ENCODE measurements around a stretch of chr10.

GRCh38 chr10:79101560-79102061 is 32.8 kb downstream of the ZMIZ1 start:
- PRO-cap, 2 experiments, result no peak in any of the 2 experiments

GRCh38 chr10:79151618-79152097 is 82.9 kb downstream of the ZMIZ1 start:
- PRO-cap, 2 experiments, result peak in 1 of 2 experiments; most common plus-strand start chr10:79151937 (in 1); most common minus-strand start chr10:79151783 (in 1)

DNA sequence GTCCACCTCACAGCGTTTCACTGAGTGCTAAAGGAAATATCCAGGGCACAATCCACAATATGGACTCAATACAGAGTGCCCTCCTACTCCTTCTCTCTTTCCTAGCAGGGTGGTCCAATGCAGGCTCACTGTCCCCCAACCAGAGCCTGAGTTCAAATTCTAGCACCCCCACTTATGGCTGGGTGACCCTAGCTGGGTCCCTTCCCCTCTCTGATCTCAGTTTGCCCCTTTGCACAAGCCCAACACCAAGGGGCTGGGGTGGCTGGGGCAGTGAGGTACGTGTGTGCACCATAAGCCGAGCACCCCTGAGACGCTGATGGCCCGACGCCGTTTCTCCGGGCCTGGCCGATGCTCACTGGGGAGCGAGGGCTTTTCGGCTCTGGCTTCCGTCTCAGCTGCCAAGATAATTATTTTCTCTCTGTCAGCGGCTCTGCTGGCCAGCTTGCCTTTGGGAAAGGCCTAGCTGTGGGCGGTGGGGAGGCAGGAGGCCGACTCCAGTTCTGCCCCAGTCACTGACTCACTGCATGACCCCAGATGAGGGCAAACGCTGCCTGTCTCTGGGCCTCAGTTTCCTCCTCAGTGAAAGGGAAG is 91.0 kb downstream of the ZMIZ1 start:
- PRO-cap, 2 experiments, result no peak in any of the 2 experiments

GRCh38 chr10:79208072-79208638 is 139.1 kb upstream of the PPIF start:
- PRO-cap, 2 experiments, result no peak in any of the 2 experiments

GRCh38 chr10:79230115-79231207 is 116.8 kb upstream of the PPIF start:
- PRO-cap, 2 experiments, result no peak in any of the 2 experiments

DNA sequence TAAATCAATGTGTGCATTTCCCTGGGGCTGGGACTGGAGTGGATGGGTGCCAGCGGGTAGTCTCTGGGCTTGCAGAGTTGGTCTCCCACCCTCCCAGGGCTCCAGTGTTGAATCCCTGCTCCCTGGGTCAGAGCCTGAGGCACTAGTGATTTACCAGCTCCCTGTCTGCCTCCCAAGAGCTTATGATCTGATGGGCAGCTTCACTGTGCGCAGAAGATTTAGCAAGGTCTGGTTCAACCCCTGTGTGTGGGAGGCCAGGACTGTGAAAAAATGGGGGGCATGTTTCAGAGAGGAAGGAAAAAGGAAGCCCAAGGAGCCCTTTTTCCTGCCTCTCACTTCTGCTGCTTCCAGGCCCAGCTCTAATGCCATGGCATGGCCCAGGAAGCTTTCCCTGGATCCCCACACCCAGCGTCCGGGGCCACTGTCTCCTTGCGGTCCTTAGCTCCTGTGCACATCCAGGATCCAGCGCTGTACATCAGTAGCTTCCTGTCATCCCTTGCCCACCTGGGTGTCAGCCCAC is 98.4 kb upstream of the PPIF start:
- PRO-cap, 2 experiments, result no peak in any of the 2 experiments

DNA sequence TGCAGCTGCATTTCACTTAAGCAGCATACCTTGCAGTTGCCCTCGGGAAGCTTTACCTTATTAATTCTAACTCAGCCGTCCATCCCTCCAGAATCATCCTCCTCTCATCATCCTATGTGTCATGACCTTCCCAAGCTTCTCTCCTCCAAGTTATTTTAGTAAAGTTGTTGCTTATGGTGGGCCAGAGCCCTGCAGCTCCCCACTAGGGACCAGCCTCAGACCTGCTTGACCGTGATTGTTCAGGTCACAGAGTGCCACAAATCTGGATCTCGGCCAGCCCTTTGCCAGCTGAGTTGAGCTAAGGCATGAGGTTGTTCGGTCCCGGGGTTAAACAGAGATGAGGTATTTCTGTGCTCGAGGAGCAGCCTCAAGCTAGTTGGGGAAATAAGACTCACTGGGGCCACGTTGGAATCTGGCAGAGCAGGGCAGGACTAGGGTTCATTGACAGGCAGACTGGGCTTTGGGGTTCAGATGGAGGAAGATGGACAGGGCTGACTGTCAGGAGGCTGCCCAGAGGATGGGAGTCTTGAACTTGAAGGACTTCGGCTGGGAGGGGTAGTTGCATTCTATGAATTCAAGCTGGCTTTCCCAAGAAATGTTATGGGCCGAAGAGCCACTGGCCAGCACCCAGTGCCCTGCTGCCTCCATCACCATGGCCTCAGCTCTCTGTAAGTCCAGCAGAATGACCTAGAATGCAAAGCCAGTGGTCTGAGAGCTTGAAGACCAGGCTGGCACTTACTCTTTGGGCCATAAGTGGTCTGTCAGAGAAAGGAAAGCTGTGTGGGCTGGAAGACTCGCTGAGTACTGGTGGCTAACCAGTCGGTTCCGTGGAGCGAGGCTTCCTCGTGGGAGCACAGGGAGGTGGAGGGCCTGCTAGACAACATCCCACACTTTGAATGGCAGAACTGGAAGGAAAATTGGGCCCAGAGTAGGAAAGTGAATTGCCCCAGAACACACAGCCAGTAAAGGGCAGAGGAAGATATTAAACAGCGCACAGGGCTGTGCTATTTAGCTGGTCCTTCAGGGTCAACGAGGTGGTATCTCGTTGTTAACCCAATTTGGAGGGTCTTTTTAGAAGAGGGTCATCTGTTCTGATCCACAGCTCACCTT is 66.0 kb upstream of the PPIF start:
- PRO-cap, 2 experiments, result no peak in any of the 2 experiments

- PRO-cap, 2 experiments, result no peak in any of the 2 experiments
Observed at GRCh38 chr10:79298703-79299777, 48.2 kb upstream of the PPIF start.

- PRO-cap, 2 experiments, result no peak in any of the 2 experiments
Observed at GRCh38 chr10:79309148-79310394, 37.7 kb upstream of the PPIF start.

GRCh38 chr10:79314291-79314956 is 32.8 kb upstream of the PPIF start:
- PRO-cap, 2 experiments, result no peak in any of the 2 experiments

DNA sequence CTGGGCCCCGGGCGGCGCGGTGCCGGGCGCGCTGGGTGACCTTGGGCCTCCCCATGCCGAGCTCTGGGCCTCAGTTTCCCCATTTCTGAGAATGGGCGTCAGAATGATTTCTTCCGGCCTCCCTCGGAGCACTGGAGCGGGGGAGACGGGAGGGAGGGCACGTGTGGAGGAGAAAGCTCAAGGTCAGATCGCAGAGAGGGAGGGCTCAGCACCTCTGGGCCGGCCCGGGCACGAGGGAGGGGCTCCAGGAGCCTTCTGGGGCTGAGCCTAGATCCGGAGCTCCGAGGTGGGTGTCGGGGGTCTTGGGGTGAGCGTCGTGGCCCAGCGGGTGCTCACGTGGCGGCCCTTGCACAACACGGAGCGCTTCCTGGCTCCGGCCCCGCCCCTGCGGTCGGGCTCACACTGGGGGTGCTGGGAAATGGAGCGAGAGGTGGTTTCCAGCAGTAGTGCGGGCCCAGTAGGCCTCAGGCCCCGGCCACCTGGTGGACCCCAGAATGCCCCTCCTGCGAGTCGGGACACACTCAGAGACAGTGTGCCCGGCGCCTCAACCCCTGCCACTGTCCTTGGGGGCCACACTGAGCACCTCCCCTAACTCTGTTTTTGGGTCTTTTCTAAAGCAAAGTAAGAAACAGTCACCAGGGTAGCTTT is 653 bp downstream of the PPIF start:
- PRO-cap, 2 experiments, result peak in 2 of 2 experiments; most common plus-strand start position 402 of the sequence (in 1); most common minus-strand start position 369 of the sequence (in 2)

DNA sequence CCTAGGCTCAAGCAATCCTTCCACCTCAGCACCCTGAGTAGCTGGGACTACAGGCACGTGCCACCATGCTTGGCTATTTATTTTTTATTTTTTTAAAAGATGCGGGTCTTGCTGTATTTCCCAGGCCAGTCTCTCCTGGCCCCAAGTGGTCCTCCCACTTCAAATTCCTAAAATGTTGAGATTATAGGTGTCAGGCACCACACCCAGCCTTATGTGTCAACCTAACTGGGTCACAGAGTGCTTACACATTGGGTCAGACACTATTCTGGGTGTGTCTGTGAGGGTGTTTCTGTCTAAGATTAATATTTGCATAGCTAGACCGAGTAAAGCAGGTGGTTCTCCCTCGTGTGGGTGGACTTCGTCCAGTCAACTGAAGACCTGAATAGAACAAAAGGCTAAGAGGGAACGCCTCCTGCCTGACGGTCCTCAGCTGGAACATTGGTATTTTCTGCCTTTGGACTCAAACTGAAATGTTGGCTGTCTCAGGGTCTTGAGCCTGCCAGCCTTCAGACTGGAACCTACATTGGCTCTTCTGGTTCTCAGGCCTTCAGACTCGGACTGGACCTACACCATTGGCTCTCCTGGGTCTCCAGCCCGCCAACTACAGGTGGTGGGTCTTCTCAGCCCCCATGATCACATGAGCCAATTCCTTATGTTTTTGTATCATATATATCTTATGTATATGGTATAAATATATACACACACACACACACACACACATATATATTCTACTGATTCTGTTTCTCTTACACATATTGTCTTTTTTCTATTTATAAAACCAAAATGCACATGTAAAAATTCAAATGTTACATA is 11.6 kb downstream of the PPIF start:
- PRO-cap, 2 experiments, result no peak in any of the 2 experiments

DNA sequence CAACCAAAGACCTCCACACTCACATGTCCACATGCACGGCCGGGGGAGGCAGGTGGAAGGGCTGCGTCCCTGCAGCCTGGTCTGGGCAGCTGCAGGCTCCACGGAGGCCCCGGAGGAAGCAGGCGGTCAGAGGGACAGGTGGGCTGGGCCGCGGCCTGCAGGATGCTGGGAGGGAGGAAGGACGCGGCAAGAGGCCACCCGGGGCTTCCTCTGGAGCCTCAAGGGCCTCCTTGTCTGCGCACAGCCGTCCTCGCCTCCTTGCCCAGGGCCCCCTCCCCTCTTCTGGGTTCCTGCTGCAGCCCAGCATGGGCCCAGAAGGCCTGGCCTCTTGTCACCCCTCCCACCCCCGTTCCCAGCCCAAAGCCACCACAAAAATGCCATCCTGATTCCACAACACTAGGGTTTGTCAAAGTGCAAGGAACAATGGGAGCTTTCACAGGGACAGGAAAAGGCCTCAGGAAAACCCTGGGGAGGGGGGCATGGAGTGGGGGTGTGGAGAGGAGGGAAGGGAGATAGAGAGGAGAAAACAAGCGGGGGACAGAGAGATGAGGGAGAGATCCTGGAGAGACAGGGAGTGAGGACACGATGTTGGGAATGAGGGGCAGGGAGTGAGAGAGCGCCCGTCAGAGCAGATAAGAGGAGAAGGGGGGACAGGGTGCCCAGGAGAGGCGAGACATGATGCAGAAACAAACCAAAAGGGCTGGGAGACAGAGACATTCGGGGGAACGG is 41.9 kb downstream of the ZCCHC24 start:
- PRO-cap, 2 experiments, result peak in 1 of 2 experiments; most common plus-strand start position 540 of the sequence (in 1); most common minus-strand start position 284 of the sequence (in 1)

GRCh38 chr10:79445908-79446069 is 365 bp upstream of the ZCCHC24 start:
- PRO-cap, 2 experiments, result peak in 1 of 2 experiments; most common plus-strand start chr10:79445966 (in 1)

DNA sequence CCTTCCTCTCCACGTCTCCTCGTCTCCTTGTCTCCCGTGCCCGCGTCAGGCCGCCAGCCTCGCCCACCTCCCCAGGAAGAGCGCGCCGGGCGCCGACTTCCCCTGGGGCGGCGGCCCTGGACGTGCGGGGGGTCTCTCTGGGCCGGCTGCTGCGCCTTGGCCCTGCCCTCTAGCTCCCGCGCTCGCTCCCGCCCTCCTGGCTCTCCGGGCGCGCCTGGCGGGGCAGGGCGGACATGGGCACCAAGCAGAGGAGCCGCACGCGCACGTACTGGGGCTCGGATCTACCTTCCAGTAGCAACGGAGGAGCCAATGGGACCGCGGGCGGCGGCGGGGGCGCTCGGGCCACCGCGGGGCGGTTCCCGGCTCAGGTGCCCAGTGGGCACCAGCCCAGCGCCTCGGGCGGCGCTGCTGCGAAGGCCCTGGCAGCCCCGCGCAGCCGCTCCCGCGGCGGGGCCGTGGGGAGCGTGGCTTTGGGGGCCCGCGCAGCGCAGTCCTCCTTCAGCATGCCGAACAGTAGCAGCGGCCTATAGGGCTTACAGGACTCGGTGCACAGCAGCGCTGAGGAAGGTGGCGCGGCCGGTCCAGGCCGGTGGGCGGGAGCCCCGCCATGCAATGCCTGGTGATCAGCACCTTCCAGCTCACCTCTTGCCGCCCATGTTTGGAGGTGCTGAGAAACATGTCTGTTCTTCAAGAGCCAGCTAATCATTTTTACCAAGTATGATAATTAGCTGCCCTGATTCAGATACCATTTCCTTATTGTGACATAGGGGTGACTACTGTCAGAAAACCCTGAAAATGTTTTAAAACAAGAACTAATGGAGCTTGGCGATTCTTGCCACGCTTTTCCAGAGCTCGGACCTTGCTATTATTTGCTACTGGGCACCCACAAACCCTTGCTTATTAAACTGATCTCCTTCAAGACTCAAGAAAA is 33.3 kb upstream of the SFTPD start:
- PRO-cap, 2 experiments, result no peak in any of the 2 experiments

- PRO-cap, 2 experiments, result no peak in any of the 2 experiments
Observed at GRCh38 chr10:80136863-80137527, 4.5 kb downstream of the PLAC9 start.

DNA sequence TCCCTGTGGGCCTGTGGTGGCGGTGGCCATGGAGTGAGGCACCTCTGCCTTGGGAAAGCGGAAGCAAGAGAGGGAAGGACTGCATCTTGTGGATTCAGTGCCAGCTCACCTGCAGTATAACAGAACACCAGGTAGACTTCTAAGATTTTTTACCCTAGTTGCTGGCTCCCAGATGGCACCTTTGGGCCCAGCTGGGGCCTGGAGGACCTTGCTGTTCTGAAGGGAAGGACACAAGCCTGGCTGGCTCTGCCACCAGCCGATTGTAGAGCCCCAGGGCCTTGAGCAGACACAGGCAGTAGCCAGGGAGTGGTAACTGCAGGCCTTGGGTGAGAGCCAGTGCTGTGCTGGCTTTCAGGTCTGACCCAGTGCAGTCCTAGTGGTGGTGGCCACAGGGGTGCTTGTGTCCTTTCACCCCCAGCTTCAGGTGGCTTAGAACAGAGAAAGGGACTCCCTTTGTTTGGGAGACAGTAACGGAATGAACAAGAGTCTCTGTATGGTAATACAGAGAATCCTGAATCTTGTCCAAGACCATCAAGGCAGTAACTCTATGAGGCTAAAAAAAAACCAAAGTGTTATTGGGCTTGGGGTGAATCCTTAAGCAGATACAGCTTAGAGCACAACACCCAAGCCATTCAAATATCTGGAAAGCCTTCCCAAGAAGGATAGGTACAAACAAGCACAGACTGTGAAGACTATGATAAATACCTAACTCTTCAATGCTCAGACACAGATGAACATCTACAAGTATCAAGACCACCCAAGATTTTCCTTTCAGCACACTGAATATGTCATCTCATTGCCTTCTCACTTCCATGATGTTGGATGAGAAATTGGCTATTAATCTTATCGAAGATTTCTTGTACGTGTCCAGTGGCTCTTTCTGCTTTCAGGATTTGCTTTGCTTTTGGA is 16.0 kb downstream of the PLAC9 start:
- PRO-cap, 2 experiments, result no peak in any of the 2 experiments

- PRO-cap, 2 experiments, result no peak in any of the 2 experiments
Observed at GRCh38 chr10:80158347-80159074, 26.0 kb downstream of the PLAC9 start.

DNA sequence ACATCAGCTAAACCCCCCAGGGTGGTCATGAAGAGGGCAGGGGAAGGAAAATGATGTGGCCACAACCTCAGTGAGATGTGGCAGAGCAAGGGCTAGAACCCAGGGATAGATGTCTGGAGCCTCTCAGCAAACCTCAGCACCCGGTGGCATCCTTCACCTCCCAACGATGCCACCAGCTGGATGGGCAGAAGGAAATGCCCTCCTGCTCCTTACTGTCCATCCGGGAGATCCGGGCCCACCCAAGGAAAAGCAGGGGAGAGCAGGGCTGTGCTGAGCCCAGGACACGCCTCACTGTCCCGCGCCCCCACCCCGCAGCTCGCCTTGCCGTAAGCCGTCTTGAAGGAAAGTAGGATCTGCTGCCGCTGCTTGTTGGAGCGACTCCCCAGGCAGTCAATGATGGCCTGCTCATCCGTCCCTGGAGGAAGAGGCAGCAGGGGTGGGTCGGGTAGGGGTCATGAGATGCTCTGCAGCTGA is 34.1 kb downstream of the PLAC9 start:
- PRO-cap, 2 experiments, result no peak in any of the 2 experiments

DNA sequence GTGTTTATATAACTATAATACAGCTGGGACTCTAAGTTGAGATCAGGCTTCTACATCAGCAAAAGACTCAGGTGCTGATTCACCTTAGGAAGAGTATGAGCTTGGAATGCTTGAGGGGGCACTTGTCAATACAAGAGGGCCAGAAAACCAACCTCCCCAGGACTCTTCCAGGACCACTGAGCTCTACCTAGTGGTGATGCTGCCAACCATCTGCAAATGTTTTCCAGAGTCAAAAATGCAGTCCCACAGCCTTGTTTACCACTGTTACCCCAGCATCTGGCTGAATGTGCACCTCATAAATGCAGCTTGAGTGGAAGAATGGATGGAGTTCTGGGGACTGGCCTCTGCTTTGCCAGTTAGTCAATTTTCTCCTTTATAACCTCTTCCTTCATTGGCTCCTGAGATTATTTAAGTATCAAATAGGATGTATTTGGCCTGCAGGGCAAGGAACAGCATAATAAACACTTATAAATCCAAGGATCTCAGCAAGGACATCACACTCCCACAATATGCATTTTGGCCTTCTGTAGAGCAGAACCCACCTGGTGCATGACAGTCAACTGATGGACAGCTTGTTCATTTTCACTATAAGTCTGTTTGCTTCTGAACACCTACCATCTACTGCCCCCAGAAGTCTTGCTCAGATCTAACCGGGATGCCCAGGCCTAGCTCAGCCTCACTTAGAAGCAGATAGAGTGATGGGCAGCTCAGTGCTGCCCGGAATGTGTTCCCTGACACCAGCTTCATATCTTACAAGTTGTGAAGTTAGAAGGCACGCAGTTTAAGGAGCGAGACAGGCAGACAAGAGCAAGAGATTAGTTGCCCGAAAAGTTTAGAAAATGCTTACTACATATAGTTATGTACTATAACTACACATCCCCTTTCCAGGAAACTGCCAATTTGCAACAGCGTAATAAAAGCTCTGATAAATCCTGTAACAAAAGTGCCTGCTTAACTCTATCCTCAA is 20.5 kb downstream of the ANXA11 start:
- PRO-cap, 2 experiments, result no peak in any of the 2 experiments

Measured in Colon Carcinoma Metastatic in the Lung (tissue), 2 donors.